Keratinocyte (primary cell): ENCODE data around the gene GGT5.

GRCh38 chr22:24244902-24245417 is at the start of gene GGT5:
GGT5 (minus strand) TSS chr22:24245082.
CAGE:
- cytosol, long polyA minus RNA = no peak
- cytosol, long polyA plus RNA = no peak
- long polyA plus RNA = no peak
- nucleus, long polyA minus RNA = no peak
- nucleus, long polyA plus RNA = no peak

DNA sequence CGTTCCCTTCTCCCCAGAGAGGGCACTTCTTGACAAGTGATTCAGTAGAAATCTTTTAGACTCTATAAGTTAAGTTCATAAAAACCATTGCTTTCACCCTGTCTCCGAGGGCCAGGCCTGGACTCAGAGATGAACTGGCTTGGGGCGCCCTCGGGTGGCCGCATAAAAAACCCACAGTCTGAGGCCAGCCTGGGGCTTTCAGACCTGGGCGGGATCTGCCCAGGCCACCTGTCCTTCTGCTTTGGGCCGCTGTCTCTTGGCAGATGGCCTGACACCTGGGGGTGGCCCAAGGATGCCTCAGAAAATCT is 11.1 kb upstream of the SPECC1L start:
CAGE:
- cytosol, long polyA minus RNA = no peak
- cytosol, long polyA plus RNA = no peak
- long polyA plus RNA = no peak
- nucleus, long polyA minus RNA = no peak
- nucleus, long polyA plus RNA = no peak

CAGE:
- cytosol, long polyA minus RNA = no peak
- cytosol, long polyA plus RNA = no peak
- long polyA plus RNA = no peak
- nucleus, long polyA minus RNA = start-site peak on the plus strand at chr22:24383954-24384350, 25 reads
- nucleus, long polyA plus RNA = no peak
Observed at GRCh38 chr22:24383996-24384499, 43.4 kb upstream of the ADORA2A start.

GRCh38 chr22:24397849-24398126 is 29.6 kb upstream of the ADORA2A start:
CAGE:
- cytosol, long polyA minus RNA = no peak
- cytosol, long polyA plus RNA = no peak
- long polyA plus RNA = no peak
- nucleus, long polyA minus RNA = no peak
- nucleus, long polyA plus RNA = no peak

GRCh38 chr22:24440193-24440709 is 12.9 kb downstream of the ADORA2A start:
CAGE:
- cytosol, long polyA minus RNA = no peak
- cytosol, long polyA plus RNA = no peak
- long polyA plus RNA = no peak
- nucleus, long polyA minus RNA = no peak
- nucleus, long polyA plus RNA = no peak

CAGE:
- cytosol, long polyA minus RNA = no peak
- cytosol, long polyA plus RNA = no peak
- long polyA plus RNA = no peak
- nucleus, long polyA minus RNA = no peak
- nucleus, long polyA plus RNA = no peak
Observed at GRCh38 chr22:24494053-24494828, 891 bp upstream of the UPB1 start.

GRCh38 chr22:24506948-24507493 is 11.9 kb downstream of the UPB1 start:
CAGE:
- cytosol, long polyA minus RNA = no peak
- cytosol, long polyA plus RNA = no peak
- long polyA plus RNA = no peak
- nucleus, long polyA minus RNA = no peak
- nucleus, long polyA plus RNA = no peak

DNA sequence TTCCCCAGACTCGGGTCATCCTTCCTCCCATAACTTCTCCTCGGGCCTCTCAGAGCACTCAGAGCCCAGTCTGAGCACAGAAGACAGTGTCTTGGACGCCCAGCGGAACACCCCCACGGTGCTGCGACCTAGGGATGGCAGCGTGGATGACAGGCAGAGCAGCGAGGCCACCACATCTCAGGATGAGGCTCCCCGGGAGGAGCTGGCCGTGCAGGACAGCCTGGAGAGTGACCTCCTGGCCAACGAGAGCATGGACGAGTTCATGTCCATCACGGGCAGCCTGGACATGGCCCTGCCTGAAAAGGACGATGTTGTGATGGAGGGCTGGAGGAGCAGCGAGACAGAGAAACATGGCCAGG is 48.4 kb downstream of the LHFPL7 start:
CAGE:
- cytosol, long polyA minus RNA = no peak
- cytosol, long polyA plus RNA = no peak
- long polyA plus RNA = no peak
- nucleus, long polyA minus RNA = no peak
- nucleus, long polyA plus RNA = no peak

DNA sequence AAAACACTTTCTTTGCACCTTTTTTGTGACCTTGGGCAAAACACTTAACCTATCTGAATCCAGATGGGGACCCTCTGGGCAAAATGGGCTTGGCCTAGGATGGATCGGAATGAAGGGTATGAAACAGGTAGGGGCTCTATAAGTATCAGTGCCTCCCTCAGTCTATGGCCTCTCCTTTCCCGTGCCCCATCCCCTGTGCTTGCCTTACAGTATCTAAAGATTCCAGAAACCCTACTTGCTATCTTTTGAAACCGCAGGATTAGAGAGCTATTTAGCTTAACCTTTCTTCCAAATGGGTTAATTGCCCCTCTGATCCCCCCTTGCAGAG is 1.3 kb downstream of the KIAA1671 start:
CAGE:
- cytosol, long polyA minus RNA = no peak
- cytosol, long polyA plus RNA = no peak
- long polyA plus RNA = no peak
- nucleus, long polyA minus RNA = no peak
- nucleus, long polyA plus RNA = no peak

DNA sequence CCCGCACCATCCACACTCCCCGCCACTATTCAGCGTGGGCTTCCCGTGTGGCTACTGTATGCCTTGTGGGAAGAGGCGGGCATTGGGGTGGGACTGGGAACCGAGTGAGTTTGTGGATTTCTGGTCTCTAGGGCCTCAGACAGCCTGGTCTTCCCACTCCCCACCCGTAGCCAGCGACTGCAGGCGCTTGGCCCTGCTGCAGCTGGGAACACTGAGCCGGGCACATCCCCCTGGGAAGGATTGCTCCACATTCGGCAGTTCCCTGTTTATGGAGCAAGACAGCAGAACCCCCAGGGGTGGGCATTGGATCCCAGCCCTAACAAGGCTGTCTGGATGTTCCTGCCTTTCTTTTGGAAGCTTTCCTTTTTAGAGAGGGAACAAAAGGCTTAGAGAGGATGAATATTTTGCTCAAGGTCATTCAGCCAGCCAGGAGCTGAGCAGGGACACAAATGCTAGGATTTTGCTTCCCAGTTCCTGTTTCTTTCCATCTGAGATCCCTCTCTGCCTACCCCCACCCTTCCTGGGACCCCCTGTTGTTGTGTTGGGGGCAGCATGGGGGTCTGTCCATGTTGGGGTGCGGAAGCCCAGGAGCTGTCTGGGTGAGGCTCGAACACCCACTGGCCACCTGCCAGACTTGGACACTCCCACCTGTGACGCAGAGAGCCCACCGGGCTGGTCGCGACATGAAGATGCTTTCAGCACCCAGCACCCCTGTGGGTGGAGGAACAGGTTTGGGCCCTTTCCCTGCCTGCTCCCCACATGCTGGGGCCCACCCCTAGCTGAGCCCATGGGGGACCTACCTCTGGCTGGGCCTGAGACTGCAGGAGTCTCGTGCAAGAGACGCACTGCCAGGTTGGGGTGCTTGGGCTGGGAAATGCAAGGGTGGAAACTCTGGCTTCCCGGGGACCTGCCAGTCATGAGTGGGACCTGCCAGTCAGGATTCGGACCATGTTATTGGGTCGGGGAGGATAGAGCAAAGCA is 23.7 kb downstream of the KIAA1671 start:
CAGE:
- cytosol, long polyA minus RNA = no peak
- cytosol, long polyA plus RNA = no peak
- long polyA plus RNA = no peak
- nucleus, long polyA minus RNA = no peak
- nucleus, long polyA plus RNA = no peak

DNA sequence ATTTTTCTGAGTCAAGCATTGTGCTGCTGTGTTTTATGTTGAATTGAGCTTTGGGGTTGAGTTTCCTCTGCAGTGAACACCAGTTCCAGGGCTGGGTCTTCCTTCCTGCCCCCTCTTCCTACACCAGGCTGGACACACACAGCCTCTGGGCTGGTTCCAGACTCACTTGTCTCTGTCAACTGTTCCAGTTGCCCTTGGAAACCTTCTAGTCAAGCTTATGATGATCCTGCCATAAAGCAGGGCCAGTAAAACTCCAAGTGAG is 61.0 kb downstream of the KIAA1671 start:
CAGE:
- cytosol, long polyA minus RNA = no peak
- cytosol, long polyA plus RNA = no peak
- long polyA plus RNA = no peak
- nucleus, long polyA minus RNA = no peak
- nucleus, long polyA plus RNA = no peak

CAGE:
- cytosol, long polyA minus RNA = no peak
- cytosol, long polyA plus RNA = no peak
- long polyA plus RNA = no peak
- nucleus, long polyA minus RNA = no peak
- nucleus, long polyA plus RNA = no peak
Observed at GRCh38 chr22:25069945-25070523, 117.5 kb downstream of the KIAA1671 start.

GRCh38 chr22:25081204-25081788 is 118.4 kb upstream of the CRYBB3 start:
CAGE:
- cytosol, long polyA minus RNA = no peak
- cytosol, long polyA plus RNA = no peak
- long polyA plus RNA = no peak
- nucleus, long polyA minus RNA = no peak
- nucleus, long polyA plus RNA = no peak

GRCh38 chr22:25086480-25087084 is 113.1 kb upstream of the CRYBB3 start:
CAGE:
- cytosol, long polyA minus RNA = no peak
- cytosol, long polyA plus RNA = no peak
- long polyA plus RNA = no peak
- nucleus, long polyA minus RNA = no peak
- nucleus, long polyA plus RNA = no peak

DNA sequence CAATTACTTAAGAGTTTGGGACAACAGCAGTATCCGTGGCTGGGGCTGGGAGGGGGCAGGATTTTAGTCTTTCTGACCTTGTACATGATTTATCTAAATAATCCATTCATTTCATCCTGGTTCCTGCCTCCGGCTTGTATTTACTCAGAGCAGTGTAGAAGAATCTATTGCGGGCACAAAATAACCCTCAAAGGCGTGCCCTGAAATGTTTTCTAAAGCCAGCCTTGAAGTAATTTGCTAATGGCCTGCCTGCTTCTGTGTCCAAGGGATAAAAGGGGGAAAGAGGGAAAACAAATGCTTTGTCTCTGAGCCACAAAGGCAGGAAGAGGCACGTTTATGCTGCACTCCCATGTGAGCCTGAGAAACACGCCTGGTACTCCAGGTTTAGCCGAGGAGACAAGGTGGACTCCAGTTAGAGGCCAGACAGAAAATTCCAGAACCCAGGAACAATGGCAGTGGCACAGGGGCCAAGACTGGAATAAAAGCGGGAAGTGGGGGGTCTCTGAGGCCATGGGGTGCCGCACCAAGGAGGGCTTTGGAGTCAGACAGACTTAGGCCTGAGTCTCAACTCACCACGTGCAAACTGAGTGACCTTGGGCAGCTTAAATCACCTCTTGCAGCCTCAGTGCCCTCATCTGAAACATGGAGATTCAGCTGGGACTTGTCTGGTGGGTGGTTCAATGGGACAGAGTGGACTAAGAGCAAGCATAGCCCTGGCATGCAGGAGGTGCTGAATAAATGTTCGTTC is 84.7 kb upstream of the CRYBB3 start:
CAGE:
- cytosol, long polyA minus RNA = no peak
- cytosol, long polyA plus RNA = no peak
- long polyA plus RNA = no peak
- nucleus, long polyA minus RNA = no peak
- nucleus, long polyA plus RNA = no peak

CAGE:
- cytosol, long polyA minus RNA = no peak
- cytosol, long polyA plus RNA = no peak
- long polyA plus RNA = no peak
- nucleus, long polyA minus RNA = no peak
- nucleus, long polyA plus RNA = no peak
Observed at GRCh38 chr22:25131447-25131912, 68.2 kb upstream of the CRYBB3 start.

DNA sequence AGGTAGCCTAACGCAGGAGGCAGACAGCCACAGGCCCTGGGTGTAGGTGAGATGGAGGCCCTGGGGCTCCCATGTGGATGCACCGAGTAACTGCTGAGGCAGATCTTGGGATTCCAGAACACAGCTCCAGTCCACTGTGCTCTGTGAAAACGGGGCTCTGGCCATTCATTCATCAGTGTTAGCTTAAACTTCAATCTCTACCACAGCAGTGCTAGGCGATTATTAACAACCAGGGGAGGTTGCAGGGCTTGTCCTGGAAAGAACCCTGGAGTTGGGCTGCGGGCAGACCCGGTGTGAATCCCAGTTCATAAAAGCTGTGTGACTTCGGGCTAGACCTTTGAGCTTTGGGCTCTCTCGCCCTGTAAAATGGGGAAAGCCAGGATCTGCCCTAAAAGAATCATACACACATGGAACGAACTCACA is 15.7 kb upstream of the CRYBB3 start:
CAGE:
- cytosol, long polyA minus RNA = no peak
- cytosol, long polyA plus RNA = no peak
- long polyA plus RNA = no peak
- nucleus, long polyA minus RNA = no peak
- nucleus, long polyA plus RNA = no peak

DNA sequence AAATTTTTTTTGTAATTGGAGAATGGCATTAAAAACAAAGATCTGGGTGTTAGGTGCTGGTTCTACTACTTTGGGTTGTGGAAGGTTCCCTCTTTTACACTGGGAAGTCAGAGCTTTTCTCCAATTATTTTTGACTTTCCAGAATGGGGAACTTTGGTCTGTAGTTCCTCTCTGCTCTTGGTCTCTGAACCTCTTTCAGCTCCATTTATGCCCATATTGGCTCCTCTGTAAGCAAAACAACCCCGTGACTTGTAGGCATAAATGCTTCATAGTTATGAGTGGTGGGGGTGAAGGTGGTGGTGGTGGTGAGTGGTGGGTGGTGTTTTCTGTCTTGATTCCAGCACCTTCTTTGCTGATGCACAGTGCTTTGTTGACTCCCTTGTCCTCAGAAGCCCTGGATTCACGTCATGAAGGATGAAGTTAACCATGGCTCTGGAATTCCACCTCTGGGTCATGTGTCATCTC is 24.3 kb upstream of the GRK3 start:
CAGE:
- cytosol, long polyA minus RNA = no peak
- cytosol, long polyA plus RNA = no peak
- long polyA plus RNA = no peak
- nucleus, long polyA minus RNA = no peak
- nucleus, long polyA plus RNA = no peak

DNA sequence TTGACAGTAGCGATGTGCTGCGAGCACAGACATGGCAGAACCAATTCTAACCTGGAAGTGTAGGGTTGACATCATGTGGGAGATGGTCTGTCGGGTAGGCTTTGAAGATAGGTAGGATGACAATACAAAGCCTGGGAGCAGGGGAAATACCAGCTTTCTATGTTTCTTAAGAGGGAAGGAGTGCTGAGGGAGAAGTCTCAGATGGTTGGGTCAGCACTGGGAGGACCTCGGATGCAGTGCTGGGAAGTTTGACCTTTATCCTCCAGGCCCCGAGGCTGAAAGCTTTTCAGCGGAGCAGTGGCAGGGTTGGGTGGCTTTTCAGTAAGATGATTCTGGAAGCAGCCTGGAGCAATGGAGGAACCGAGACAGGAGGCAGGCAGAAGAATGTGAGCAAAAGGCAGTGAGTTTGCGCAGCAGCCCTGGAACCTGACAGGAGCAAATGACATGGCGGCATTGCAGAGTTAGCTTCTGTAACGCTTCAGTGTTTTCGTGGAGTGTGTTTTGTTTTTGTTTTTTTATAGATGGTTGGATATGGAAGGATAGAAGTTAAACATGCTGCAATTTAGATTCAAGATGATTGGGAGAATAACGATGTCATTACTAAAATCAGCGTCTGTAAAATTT is 43.5 kb upstream of the MYO18B start:
CAGE:
- cytosol, long polyA minus RNA = no peak
- cytosol, long polyA plus RNA = no peak
- long polyA plus RNA = no peak
- nucleus, long polyA minus RNA = no peak
- nucleus, long polyA plus RNA = no peak

GRCh38 chr22:26416736-26417373 is 12.2 kb upstream of the ASPHD2 start:
CAGE:
- cytosol, long polyA minus RNA = no peak
- cytosol, long polyA plus RNA = no peak
- long polyA plus RNA = no peak
- nucleus, long polyA minus RNA = no peak
- nucleus, long polyA plus RNA = no peak